Left colon (tissue), 1 donor: ENCODE measurements around a stretch of chr12.

- PRO-cap, result no peak
These were observed 201.2 kb downstream of the TSPAN9 start for GRCh38 chr12:3278424-3278818.

DNA sequence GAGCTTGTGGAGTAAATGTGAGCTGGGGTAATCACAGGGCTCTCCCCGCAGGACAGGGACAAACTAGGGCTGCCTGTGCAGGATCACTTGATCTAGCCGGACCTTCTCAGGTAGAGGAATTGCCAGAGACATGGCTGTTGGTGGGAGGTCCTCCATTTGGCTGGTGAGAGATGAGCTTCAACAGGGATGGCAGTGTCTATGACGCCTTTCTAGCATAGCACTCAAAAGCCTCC is 75.2 kb upstream of the PRMT8 start:
- PRO-cap, result unidirectional peak, minus-strand start at position 55 of the sequence

GRCh38 chr12:3431994-3432757 is 58.8 kb upstream of the PRMT8 start:
- PRO-cap, result unidirectional peak, plus-strand start at chr12:3432340

GRCh38 chr12:3795515-3796059 is 42.7 kb upstream of the CRACR2A start:
- PRO-cap, result no peak

GRCh38 chr12:3816071-3816668 is 57.0 kb downstream of the PARP11 start:
- PRO-cap, result no peak

DNA sequence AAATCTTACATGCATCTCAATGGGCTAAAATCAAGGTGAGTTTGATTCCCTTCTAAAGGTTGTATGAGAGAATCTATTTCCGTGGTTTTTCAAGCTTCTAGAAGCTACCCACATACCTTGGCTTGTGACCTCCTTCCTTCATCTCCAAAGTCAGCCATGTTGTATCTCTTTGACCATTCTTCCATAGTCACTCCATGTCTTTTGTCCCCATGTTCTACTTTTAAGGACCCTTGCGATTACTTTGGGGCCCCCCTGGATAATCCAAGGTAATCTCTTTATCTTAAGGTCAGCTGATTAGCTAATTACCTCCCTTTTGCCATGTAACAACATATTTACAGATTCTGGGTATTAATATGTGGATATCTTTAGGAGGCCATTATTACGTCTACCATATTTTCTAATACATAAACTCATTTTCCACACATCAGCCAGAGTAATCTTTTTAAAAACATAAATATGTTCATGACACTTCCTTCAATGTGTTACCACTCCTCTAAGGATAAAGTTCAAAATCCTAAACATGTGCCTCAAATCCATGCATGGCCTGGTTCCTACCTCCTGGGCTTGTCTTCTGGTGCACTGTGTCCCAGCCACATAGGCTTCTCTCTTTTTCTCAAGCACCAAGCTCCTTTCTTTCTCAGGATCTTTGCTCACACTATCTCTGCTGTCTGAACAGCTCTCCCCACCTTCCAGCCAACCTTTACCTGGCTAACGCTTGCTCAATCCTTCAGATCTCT is 4.1 kb downstream of the PARP11 start:
- PRO-cap, result no peak

DNA sequence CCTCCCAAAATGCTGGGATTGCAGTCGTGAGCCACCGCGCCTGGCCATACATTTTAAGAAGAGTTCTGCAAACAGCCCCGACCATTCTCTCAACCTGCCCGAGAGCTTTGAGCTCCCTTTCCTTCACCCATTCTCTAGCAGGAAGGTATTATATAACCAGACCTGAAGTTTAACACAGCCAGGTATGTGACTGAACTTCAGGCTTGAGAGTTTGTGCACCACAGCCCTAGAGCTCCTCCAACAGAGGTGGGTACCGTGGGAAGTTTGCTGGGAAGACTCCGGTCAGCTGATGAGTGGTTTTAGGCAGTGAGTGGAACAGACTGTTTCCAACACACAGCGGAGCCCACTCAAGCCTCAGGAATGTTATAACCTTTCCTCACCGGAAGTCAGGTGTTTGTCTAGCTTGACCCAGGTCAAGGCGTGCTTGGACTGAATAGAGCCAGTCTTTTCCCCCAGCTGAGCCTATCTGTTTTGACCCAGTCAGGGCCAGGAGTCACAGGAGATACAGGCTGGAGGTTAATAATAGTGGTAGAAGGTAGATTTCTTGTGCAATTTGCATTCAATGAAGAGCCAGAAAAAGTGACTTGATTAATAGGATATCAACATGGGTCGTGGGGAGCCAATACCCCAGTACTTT is 138.3 kb upstream of the PARP11 start:
- PRO-cap, result no peak

DNA sequence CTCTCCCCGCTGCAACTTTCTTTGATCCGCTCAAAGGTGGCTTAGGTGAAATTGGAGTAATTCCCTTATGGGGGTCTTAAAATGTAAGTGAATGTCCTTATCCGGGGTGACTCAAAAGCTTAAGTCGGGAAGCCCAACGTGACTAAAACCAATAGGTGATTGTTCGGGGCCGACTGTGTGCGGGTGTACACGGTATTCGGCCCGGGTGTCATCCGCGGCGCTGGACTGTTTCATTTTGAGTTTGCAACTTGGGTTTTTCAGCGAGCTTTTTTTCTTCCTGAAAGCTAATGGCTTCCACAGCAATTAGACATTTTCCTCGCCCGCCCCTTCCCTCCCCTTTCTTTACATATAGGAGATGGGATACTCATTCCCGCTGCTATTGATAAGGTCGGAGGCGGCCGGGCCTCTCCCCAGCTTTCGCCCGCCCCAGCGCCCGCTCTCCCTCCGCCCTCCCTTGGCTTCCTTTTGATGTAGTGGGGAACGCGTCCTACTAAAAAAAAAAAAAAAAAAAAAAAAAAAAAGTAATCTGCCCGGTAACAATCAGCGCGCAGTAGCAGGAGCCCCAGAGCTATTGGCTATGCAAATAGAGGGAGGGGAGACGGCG is 1.9 kb upstream of the CCND2 start:
- PRO-cap, result bidirectional peak, plus-strand start at position 379 of the sequence, minus-strand start at position 341 of the sequence; bidirectional peak, plus-strand start outside the sequence, minus-strand start at position 456 of the sequence

GRCh38 chr12:4278328-4279219 is 5.0 kb downstream of the CCND2 start:
- PRO-cap, result bidirectional peak, plus-strand start at chr12:4278893, minus-strand start at chr12:4278763

DNA sequence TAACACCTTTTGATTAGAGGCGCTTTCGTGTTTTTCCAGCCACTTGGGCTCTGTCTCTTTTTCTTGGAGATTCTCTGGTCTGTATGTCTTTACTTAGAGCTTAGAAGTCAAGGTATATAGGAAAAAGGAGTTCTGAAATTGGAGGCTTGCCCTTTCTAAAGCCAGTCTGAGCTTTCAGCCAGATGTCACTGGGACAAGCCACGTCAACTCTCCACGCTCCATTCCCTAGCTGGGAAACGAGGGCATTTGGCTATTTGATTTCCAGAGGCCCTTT is 20.9 kb downstream of the CCND2 start:
- PRO-cap, result no peak

- PRO-cap, result no peak
These were observed 15.6 kb upstream of the TIGAR start for GRCh38 chr12:4305396-4305766.

DNA sequence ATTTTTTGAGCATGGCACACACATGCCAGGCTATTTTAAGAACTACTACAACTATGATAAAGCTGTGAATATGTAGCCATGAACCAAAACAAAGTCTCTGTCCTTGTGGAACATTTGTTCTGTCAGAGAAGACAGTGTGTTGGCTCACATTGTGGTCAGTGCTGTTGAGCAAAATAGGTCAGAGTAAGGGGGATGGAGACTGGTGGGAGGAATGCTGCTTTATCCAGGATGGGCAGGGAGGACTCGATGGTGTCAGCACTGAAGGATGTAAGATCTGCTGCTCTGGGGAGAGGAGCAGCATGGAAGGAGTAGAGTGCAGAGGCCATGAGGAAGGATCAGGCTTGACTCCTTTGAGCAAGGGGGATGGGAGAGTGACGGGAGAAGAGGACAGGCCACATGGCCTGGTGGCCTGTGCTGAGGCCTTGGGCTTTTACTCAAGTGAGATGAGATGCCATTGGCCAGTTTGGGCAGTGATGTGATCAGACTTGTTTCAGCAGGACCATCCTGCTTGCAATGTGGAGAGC is 23.9 kb downstream of the FGF23 start:
- PRO-cap, result no peak

- PRO-cap, result no peak
These were observed 10.9 kb downstream of the FGF6 start for GRCh38 chr12:4434821-4435081.

GRCh38 chr12:4766312-4766822 is 42.8 kb upstream of the KCNA6 start:
- PRO-cap, result no peak

DNA sequence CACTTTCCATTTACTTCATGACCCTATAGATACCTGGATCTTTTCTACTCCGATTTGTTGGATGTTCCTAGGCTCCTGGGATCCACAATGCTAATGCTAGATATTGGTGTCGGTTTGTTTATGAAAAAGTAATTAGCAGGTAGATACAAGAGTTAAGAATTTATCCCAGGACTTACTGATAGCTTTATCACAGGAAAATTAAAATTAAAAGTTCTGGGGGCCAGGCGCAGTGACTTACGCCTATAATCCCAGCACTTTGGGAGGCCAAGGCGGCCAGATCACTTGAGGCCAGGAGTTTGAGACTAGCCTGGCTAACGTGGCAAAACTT is 10.4 kb upstream of the NTF3 start:
- PRO-cap, result unidirectional peak, plus-strand start at position 210 of the sequence

DNA sequence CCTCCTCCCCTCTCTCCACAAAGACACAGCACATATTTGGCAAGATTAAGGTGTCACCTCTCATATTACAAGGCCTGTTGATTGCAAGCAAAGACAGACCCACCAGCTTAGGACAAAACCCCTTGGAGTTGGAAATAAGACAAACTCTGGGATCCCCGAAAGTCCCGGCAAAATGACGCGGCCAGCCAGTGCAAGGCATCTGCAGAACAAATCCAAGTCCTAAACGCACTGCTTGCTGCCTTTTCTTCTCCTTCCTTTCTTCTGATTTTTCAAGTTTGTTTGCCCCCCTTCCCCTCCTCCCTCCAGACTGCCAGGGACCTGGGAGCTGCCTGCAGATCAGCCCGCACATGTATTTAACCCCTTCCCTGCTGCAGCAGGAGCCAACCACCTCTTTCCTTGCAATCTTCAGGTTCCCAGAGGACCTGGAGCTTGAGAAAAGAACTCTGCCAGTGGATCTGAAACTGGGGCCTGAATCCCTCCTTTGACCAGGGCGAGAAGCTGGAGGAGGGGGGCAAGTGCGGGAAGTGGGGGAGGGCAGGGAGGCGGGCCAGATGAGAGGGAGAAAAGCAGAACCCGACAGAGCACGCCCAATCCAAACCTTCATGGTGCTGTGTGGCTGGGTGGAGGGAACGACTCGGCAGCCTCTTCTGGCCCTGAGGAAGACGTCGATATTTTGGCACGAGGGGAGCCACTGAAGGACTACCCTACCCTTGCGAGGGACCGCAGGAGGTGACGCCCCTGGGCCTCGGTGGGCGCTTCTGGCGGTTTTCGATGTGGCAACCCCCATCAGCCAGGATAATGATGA is 2.0 kb upstream of the NTF3 start:
- PRO-cap, result no peak

DNA sequence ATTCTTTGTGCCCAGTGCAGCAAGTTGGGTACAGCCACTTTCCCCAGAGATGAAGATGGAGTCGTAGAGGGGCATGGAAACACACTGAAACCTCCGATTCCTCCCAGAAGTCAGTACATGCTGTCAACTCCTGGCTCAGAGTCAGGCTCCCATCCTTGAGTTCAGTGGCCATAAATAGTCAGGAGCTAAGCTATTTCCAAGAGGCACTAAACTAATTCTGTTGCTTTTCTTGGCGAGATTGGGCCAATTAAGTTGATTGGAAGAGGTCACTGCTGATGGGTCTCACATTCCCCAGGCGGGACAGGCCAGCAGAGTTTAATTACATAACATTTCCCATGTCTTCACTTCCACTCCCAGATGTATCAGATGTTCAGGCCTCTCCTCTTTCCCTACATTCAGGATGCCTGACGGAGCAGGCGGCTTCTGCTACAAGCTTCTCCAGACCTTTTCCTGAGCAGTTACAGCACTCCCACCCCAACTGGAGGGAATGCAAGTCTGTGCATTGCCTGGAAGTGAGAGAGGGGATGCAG is 5.2 kb downstream of the NTF3 start:
- PRO-cap, result no peak

GRCh38 chr12:5441445-5442056 is 9.6 kb downstream of the NTF3 start:
- PRO-cap, result no peak

- PRO-cap, result no peak
These were observed 24.9 kb downstream of the NTF3 start for GRCh38 chr12:5456667-5457437.

- PRO-cap, result bidirectional peak, plus-strand start at chr12:5503925, minus-strand start at chr12:5503780
These were observed 71.7 kb downstream of the NTF3 start for GRCh38 chr12:5503592-5504026.